Measurements from ENCODE around the gene NAP1L1.

DNA sequence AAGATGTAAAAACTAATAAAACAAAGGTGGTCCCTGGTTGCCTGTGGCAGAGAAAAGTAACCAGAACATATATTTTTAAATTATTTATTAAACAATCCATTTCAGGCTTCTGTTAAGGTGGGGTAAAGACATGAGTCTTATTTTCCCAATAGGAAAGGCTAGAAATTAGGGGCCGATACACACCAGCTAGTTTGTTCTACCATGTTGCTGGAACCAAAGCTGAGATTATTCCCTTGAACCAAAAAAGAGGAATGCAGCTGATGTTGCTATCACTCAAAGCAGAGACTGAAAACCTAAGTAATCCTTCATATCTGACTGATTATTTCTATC, 812.6 kb upstream of the ATXN7L3B start:
- PRO-cap, result no peak
- RAMPAGE, long total RNA, 2 experiments, result no peak in any of the 2 experiments

GRCh38 chr12:74170517-74171547, 366.8 kb upstream of the ATXN7L3B start:
- PRO-cap, result no peak
- RAMPAGE, long total RNA, 2 experiments, result no peak in any of the 2 experiments

DNA sequence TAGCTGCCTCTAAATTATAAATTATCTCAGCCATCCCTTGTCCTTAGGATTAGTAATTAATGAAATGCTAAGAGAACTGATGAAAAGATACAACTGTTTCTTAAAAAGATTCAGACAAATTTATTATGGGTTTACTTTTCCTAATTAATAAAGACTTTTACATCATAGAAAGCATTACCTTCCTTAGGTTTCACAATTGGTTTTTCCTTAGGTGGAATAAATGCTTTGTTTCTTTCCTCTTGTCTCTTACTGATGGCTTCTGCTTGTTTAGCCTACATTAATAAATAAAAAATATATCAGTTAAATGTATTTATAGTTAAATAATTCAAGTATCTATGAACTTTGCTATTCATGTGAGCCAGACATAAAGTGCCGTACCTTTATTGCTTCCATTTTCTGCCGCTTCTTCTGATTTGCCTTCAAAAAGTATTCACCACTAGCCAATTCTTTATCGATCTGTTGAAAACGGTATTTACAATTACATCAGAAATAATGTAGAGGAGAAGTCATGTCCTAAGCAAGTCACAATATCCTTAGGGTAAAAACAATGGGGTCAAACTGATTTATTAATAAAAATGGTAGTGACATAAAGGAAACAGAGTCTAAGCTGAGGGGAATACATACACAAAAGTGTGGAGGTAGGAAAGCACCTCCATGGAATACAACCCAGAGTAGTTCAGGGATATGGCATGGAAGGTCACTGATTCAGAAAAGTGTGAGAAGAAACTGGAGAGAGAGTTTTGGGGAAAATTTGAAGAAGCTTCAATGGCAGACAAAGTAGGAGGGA, 9.7 kb downstream of the KRR1 start:
- PRO-cap, result no peak
- RAMPAGE, long total RNA, 2 experiments, result no peak in any of the 2 experiments

DNA sequence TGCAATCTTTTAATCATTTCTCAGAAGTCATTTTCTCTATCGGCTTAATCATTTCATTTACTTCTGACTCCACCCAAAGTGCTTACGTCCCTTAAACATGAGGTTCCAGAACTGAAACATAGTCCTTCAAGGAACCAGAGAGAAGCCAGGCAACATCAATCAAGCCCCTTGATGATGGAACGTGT, 148.7 kb upstream of the KRR1 start:
- PRO-cap, result no peak
- RAMPAGE, long total RNA, 2 experiments, result no peak in any of the 2 experiments

DNA sequence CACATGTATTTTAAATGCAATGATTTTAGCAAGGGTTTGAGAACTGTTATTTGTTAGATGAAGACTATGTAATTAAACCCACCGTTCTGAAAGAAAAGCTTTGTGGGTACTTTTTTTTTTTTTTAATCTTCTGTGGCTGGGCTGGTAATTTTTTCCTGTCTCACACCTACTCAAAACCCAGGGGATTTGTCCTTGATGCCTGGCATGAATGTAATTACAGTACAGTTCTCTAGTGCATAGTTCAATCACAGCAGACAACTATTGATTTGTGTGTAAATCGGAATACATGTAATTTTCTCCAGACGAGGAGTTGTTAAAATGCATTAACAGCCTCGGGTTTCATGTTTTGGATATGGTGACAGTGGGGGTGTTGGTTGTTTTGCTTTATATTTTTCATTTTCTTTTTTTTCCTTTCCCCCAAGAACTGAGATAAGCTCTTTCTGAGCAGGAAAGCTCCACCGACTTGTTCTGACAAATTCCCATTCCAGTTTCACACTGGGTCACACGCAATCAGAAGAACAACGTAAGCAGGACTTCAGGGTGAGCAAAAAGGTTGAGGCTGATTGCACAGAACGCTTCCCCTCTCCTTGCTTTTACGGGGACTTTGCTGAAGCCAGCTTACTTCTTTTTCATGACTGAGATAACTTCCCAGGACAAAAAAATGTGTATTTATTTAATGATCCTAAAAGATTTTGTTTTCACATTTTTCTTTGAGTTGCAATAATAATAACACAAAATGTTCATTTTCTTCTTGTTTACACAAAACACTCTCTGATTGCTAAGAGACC, 206.3 kb downstream of the NAP1L1 start:
- PRO-cap, result no peak
- RAMPAGE, long total RNA, 2 experiments, result no peak in any of the 2 experiments

DNA sequence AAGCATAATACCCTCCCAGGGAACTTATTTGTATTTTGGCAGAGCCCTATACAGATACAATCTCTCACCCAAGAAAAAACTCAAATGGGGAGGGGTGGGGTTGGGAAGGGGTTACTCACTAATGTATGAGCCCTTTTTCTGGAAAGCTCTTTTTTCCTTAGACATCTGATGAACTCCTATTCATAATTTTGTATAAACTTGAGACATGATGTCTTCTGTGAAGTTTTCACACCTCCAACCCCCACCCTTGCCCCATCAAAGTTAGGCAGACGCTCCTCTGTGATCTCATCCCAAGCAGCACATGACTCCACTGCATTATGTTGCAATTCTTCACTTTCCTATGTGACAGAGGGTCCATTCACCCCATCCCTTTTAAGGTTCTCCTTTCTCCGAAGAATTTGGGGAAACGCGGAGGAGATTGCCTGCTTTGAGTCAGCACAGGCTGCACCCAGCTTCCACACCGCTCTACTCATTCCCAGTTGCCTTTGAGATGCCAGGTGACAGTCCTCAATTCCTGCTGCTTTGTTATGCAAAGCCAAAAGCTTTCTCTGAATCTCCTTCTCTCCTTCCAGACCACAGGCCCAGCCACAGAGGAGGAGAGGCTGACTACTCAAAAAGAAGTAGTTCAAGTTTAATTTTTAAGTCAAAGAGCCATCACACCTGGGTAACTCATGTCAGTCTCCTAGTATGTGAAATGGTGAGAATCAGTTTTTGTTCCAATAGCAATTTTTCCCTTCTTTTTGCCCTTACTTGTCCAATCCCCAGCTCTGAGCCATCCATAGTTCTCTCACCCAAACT, 114.7 kb downstream of the NAP1L1 start:
- PRO-cap, result no peak
- RAMPAGE, long total RNA, 2 experiments, result no peak in any of the 2 experiments

DNA sequence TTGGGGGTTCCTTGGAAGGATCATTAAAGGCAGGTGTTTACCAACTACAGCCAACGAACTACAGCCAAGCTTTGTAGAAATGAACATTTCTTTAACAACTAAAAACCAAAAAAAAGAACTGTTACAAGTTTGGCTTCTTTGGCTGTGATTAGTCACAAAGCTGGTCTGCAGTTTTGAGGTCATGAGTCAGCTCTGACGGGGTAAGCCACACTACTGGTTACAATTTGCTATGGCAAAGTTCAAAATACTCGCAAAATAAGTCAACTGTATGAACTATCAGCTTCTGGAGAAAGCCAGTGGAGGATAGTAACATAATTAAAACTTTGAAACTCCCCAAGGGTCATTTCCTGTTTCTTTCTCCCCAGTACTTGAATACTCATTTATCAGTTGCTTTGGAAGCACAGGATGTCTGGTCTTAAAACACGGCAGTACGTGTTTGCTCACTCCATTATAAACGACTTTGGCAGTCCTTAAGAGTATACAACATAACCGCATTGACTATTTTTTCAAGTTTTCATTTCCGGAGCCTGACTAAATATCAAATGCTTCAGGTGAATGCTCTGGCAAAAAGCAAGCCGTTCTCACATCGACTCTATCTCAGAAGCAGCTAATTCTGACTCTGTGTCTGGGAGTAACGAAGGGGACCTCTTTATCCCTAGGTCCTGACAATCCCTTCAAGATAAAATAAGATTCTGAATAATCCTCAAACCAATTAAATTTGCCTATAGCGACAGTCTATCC, 63.6 kb downstream of the NAP1L1 start:
- PRO-cap, result no peak
- RAMPAGE, long total RNA, 2 experiments, result no peak in any of the 2 experiments

- PRO-cap, result no peak
- RAMPAGE, long total RNA, 2 experiments, result no peak in any of the 2 experiments
Measured at GRCh38 chr12:76028995-76029506, 55.4 kb downstream of the NAP1L1 start.

DNA sequence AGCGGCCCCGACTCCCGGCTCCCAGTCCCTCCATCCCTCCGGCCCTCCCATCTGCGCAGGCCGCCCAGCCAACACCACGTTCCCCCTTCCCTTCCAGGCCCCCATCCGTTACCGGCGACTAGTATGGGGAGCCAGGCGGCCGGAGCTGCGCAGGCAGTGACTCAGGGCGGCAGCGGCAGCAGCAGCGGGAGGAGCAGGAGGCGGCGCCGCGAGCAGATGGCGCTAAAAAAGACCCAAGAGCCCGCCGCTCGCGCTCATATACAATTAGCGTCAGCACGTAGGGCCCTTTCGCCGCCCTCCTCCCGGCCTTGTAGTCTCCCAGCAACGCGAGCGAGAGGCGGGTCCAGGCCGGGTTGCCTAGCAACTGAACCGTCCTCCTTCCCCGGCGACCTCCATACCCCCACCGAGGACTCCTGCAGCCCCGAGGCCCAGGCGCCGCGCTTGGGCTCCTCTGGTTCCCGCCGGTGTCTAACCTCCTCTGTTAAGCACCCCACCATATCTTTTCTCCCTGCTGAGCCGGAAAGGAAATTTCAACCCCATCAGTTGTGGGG, at the start of gene NAP1L1:
Gene NAP1L1 (minus strand): TSS at position 231 of the 551 bp plus-strand sequence.
- PRO-cap, result bidirectional peak, plus-strand start at position 156 of the sequence, minus-strand start at position 231 of the sequence; bidirectional peak, plus-strand start outside the sequence, minus-strand start at position 504 of the sequence
- RAMPAGE, long total RNA, 2 experiments, result start-site peak on the minus strand in 2 of 2 experiments, centred at positions 190 to 210 of the sequence, 288 to 400 reads per replicate

DNA sequence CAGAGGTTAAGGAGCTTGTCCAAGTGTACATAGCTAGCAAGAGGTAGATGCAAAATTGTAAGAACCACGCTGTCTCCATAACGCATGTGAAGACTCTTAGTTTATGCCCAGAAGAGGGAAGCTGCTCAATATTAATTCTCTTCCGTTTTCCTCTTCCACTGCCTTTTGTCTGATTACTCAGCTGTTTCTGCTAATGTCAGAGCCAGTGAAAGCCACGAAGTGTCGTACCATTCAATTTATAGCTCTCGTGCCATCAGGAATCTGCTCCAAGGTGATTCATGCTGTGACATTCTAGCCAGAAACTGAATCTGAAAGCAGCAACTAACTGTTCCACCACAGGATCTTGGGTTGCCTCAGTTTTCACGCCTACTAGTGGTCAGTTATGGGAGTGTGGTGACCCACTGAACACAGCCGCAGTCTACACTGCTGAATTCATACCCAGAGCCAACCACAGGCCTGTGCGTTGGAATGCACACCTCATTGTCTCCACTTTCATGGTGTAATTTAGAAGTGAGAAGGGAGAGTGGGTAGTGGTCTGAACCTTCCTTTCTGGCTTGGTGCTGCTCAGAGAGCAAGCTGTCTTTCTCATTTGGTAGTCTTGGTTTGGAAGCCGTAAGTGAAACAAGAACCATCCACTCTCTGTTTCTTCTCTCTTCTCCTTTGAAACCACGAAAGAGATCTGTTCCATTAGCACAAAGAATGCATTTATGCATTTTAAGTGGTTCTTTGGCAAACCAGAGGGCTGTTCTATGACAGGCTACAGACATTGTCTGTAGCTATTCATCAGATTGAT, 74.3 kb upstream of the NAP1L1 start:
- PRO-cap, result no peak
- RAMPAGE, long total RNA, 2 experiments, result no peak in any of the 2 experiments

DNA sequence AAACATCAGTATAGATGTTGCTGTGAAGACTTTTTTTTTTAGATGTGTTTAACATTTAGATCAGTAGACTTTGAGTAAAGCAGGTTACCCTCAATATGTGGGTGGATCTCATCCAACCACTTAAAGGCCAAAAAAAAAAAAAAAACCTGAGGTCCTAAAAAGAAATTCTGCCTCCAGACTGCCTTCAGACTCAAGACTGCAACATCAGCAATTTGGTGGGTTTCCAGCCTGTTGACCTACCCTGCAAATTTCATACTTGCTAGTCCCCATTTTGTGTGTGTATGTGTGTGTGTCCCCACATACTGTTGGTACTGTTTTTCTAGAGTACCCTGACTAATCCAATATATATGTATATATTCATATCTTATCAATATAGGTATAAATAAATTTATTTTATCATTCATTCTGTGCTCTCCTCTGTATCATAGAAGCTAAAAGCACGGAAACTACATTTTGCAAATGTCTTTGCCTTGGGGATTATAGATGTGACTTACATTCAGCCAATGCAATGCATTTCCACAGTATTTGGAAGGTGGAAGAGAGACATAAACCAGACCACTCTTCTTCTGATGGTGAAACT, 55.5 kb downstream of the OSBPL8 start:
- PRO-cap, result no peak
- RAMPAGE, long total RNA, 2 experiments, result no peak in any of the 2 experiments

GRCh38 chr12:76877798-76878688, 776 bp downstream of the CSRP2 start:
- PRO-cap, result unidirectional peak, plus-strand start at chr12:76878191
- RAMPAGE, long total RNA, 2 experiments, result no peak in any of the 2 experiments

DNA sequence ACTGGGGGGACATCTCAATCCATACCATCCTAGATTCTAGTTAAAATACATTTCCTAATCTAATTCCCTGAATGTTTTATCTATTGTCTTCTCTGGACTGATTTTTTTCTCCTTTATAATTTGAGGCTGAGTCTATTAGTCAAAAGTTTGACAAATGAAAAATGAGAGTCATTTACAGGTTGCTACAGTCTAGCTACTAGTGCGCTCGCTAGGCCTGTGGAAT, 14.6 kb downstream of the E2F7 start:
- PRO-cap, result no peak
- RAMPAGE, long total RNA, 2 experiments, result no peak in any of the 2 experiments

DNA sequence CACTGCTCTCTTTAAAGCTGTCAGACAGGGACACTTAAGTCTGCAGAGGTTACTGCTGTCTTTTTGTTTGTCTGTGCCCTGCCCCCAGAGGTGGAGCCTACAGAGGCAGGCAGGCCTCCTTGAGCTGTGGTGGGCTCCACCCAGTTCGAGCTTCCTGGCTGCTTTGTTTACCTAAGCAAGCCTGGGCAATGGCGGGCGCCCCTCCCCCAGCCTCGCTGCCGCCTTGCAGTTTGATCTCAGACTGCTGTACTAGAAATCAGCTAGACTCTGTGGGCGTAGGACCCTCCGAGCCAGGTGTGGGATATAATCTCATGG, 113.4 kb upstream of the E2F7 start:
- PRO-cap, result no peak
- RAMPAGE, long total RNA, 2 experiments, result no peak in any of the 2 experiments

- PRO-cap, result no peak
- RAMPAGE, long total RNA, 2 experiments, result no peak in any of the 2 experiments
Measured at GRCh38 chr12:77445859-77446334, 380.5 kb upstream of the E2F7 start.

GRCh38 chr12:78006590-78007305, 176.1 kb downstream of the NAV3 start:
- PRO-cap, result no peak
- RAMPAGE, long total RNA, 2 experiments, result no peak in any of the 2 experiments

DNA sequence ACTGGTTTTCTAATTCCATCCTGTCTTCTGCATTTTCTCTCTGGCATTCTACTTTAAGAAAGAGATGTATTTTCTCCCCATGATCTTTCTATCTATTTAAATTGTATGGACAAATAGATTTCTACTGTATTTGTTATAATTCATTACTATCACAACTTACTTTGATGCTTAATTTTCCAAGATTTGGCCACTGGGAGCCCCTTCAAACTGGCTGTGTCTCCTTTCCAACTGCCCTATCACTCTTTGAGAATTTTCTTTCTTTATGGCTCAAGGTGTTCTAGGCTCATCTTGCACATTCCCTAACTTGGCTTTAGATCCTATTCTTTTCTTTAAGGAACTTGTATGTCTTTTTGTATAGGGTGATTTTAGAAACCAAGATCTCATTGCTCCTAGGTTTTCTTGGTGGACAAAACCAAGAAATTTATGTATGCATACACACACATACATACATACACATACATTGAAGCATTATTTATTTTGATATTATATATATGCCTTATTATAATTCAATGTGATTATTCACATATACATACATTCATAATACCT, 185.2 kb downstream of the NAV3 start:
- PRO-cap, result no peak
- RAMPAGE, long total RNA, 2 experiments, result no peak in any of the 2 experiments

DNA sequence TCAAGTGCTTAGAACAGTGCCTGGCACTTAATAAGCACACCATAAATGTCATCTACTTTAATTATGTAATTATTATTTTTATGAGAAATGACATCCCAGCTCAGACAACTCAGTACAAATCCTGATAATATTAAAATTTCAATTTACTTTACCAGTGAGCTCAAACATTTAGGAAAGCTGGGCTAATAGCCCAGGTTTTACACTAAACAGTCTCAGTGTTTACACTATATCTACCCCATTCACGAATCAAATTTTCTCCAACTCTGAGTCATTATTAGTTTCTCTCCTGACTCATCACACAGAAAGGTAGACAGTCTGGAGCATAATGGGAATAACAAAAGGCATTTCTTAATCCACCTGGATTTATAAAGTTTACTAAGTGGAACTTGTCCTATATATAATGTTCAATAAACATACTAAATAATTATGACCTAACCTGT, 5.7 kb downstream of the PAWR start:
- PRO-cap, result no peak
- RAMPAGE, long total RNA, 2 experiments, result no peak in any of the 2 experiments

DNA sequence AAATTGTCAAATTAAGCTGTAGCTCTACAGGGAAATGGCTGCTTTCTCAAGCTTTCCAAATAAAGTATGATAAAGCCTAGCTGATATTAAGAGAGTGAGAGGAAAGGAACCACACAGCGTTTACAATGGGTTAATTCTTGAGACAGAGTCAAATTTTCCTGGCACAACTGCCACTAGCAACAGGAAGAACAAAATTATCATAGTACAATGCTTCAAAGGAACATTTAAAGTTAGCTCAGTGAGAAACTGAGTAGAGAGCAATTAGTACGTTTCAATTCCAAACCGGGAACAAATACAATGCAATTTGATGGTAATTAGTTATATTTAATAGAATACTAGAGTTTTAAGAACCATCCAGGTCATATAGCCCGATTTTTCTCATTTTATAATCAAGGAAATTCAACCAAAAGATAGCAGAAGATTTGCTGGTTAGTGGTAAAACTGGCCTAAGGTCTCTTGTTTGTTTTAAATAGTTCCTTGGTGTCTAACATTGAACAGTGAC, 116.0 kb downstream of the PPP1R12A start:
- PRO-cap, result no peak
- RAMPAGE, long total RNA, 2 experiments, result no peak in any of the 2 experiments

DNA sequence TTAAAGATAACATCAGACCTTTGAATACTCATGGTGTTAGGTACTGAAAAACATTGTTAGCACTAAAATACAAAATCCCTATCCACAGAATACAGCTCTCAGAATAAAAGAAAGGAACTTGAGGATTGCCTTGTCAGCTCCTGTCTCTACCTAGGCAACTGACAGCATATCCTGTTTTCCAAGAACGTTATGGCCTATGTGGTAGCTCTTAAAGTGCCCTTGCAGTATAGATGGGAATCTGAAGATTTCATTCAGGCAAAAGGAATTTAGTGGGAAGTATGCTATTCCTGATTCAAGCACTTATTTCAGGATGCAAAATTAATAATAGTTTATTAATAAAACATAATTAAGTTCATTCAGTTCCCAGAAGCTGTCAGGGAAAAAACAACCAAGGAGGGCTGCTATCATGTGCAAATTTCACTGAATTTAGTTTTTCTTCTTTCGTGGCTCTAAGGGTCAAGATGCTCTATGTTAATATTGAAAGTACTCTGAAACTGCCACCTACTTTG, 1.9 kb upstream of the PPP1R12A start:
- PRO-cap, result no peak
- RAMPAGE, long total RNA, 2 experiments, result no peak in any of the 2 experiments